AG04450 (cell line): ENCODE measurements around a stretch of chr9.

GRCh38 chr9:137454126-137454851 is 4.8 kb downstream of the NSMF start:
- CAGE, long polyA plus RNA, result no peak
- RRBS, result no CpG with 5 or more reads among the region's 37 CpGs

DNA sequence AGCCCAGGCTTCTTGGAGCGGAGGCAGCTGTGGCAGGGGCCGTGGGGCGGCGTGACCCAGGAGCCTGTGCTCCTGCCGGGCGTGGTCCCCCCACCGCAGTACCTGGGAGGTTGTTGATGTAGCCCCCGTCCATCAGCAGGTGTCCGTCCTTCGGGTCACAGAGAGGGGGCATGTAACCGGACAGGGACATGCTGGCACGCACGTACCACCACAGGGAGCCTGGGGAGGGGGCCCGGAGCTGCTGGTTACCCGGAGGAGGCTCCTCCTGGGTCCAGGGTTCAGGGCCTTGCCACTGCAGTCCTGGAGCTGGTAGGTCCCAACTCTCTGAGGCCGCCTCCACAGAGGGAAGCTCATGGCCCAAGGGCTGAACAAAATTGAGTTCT is 4.2 kb upstream of the NSMF start:
- CAGE, long polyA plus RNA, result no peak
- RRBS, result 89% methylated on average over 9 of the region's 16 CpGs

- CAGE, long polyA plus RNA, result no peak
- RRBS, result no CpG with 5 or more reads among the region's 21 CpGs
Observed at GRCh38 chr9:137554536-137555705, 3.2 kb downstream of the MRPL41 start.

GRCh38 chr9:137602770-137603206 is 2.7 kb upstream of the ARRDC1 start:
- CAGE, long polyA plus RNA, result no peak
- RRBS, result no CpG with 5 or more reads among the region's 4 CpGs

- CAGE, long polyA plus RNA, result no peak
- RRBS, result no CpG with 5 or more reads among the region's 14 CpGs
Observed at GRCh38 chr9:137672782-137673828, 54.3 kb downstream of the EHMT1 start.

GRCh38 chr9:137673829-137674125 is 55.0 kb downstream of the EHMT1 start:
- CAGE, long polyA plus RNA, result no peak
- RRBS, result no CpG with 5 or more reads among the region's 4 CpGs

DNA sequence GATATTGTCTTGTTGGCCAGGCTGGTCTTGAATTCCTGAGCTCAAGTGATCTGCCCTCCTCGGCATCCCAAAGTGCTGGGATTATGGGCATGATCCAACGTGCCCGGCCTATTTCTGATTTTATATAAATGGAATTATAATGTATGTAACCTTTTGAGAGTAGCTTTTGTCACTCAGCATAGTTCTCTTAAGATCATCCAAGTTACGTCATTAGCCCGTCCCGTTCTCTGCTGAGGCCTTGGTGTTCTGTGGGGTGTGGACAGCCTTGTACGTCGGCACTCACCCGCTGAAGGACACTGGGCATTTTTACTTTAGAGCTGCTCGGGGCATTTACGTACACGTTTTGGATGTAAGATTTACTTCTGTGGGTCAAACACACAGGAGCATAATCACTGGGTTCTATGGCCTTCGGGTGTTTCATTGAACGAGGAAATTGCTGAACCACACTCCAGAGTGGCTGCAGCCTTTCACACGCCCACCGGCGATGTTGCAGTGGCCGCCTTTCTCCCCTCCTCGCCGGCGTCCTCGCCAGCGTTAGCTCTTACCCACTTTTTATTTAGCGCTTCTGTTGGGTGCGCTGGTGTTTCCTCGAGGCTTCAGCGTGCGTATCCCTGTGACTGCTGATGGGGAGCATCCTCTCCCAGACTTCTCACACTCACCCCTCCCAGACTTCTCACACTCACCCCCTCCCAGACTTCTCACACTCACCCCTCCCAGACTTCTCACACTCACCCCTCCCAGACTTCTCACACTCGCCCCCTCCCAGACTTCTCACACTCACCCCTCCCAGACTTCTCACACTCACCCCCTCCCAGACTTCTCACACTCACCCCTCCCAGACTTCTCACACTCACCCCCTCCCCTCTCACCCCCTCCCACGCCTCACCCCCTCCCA is 101.9 kb downstream of the EHMT1 start:
- CAGE, long polyA plus RNA, result no peak
- RRBS, result no CpG with 5 or more reads among the region's 30 CpGs

- CAGE, long polyA plus RNA, result no peak
- RRBS, result no CpG with 5 or more reads among the region's 11 CpGs
Observed at GRCh38 chr9:137794396-137794969, 83.1 kb upstream of the CACNA1B start.

- CAGE, long polyA plus RNA, result no peak
- RRBS, result no CpG with 5 or more reads among the region's 12 CpGs
Observed at GRCh38 chr9:137828854-137829342, 48.7 kb upstream of the CACNA1B start.